Placental pericyte (primary cell): Measurements from ENCODE around the genes WFIKKN1, RPUSD1, CACNA1H, UNKL and CCDC154.

DNA sequence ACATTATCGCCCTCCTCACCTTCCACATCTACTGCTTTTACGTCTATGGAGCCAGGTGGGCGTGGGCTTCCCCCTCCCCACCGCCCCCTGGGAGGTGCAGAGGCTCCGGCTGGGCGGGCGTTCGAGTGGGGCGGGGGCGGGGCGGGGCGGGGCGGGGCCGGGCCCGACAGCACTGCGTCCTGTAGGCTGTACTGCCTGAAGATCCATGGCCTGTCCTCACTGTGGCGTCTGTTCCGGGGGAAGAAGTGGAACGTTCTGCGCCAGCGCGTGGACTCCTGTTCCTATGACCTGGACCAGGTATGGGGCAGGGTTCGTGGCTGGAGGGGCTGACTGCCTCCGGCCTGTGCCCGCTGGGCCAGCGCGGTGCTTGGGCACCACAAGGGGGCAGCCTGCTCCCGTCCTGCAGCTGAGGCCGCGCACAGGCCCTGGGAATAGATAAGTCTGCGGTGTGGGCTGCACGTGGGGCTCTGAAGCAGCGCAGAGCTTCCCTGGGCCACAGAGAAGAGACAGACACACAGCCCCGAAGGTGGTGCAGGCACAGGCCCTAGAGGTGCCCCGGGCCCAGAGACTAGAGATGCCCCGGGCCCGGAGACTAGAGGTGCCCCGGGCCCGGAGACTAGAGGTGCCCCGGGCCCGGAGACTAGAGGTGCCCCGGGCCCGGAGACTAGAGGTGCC, 9.3 kb downstream of the PIGQ start:
- CAGE, long polyA plus RNA, result no peak

DNA sequence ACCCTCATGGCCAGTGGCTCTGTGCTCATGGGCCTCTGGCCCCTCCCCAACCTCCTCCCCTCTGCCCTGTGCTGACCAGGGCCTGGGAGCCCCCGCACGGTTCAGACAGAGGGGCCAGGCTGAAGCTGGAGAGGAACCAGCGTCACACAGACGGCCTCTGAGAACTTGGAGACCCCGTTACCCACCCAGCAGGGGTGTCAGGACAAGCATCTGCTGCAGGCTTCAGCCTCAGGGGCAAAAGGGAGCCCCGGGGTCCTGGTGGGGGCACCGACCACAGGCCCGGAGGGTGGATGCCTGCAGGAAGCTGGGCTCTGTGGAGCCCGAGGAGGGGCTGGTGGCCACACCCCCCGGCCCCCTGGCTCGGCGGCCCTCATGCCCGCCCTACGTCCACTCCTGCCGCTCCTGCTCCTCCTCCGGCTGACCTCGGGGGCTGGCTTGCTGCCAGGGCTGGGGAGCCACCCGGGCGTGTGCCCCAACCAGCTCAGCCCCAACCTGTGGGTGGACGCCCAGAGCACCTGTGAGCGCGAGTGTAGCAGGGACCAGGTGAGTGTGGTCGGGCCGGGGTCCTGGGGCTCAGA, at the start of gene WFIKKN1:
Gene WFIKKN1, plus strand, starts transcription at position 104 of the 578 bp plus-strand sequence.
- CAGE, long polyA plus RNA, result no peak

DNA sequence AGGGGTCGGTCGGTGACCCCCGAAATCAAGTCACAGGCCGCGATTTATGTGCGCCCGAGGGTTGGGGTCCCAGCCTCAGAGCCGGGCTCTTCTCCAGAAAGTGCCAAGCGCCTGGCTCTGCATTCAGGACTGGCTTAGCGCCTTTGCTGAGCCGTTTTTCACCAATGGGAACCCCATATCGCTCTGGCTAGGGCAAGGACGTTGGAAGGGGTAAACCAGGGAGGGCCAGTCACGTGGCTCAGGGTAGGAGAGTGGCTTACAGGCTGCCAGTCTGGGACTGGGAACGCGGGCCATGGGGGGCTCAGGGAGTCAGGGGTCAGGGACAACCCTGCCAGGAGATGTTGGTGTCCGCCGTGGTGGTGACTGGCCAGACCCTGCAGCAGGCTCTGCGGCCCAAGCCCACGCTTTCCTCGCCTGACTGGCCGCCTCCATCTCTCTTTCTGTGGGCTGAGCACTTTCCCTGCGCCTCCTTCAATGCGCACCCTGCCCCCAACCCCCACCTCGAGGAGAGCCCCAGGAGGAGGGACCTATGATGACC, 1.4 kb upstream of the METTL26 start:
- CAGE, long polyA plus RNA, result no peak

- CAGE, long polyA plus RNA, result no peak
Observed at GRCh38 chr16:662434-662962, 5.4 kb upstream of the RHOT2 start.

- CAGE, long polyA plus RNA, result no peak
Observed at GRCh38 chr16:669987-670517, 2.1 kb downstream of the RHOT2 start.

DNA sequence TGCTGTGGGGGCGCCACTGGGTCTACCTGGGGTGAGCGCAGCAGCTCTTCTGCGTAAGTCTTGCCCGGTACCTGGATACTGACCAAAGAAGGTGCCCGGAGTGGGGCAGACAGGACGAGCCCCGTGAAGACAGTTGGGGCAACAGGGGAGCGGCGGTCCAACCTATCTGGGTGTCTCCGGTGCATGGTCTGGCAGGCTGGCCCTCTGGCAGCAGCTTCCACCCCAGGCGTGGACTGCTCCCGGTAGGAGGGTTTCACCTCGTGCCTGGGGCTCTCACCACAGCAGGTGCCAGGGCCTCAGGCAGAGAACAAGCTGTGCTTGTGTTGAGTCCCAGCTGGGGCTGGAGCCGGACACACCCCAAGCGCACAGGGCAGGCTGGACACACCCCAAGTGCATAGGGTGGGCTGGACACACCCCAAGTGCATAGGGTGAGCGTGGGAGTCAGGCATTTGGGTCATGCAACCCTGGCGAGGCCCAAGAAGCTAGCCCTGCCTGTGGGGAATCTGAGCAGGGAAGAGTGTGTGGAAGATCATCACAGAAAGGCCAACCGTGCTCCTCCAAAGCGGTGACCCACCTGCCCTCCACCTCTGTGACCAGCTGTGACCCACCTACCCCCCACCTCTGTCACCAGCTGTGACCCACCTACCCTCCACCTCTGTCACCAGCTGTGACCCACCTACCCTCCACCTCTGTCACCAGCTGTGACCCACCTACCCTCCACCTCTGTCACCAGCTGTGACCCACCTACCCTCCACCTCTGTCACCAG, 1.6 kb upstream of the FBXL16 start:
- CAGE, long polyA plus RNA, result no peak

DNA sequence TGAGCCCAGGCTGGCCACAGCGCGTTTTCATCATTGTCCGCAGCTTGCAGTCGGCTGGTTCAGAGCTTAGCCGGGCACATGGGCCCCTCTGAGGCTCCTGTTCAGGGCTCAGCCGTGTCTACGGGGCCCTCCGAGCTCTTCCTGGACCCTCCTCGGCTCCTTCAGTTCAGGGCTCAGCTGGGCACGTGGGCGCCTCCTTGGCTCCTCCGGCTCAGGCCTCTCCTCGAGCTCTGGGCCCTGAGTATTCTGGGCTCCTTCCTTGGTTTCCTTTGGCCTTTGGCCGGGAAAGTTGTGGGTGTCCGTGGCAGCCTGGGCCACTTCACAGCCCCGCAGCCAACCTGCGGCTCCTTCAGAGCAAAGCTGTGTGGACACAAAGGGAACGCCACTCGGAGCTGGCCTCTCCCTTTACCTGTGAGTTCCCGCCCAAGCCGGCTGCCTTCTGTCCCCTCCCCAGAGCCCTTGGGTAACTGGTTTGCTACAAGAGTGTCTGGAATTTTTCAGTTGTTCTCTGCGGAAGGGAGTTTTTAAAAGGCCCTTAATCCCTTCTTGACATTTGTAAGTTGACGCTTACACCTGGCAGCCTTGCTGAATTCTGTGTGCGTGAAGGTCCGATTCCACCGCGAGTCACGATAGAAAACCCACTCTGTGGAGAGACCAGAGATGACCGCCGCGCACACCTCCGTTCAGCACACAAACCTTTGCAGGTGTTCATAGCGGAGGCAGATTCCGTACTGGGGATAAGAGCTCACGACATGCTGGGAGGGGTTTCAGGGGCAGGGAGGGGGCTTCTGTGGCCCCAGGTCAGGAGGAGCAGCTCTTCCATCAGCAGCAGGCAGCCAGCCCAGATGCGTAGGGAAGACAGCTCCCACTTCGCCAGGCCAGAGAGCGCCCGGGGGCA, 993 bp upstream of the MSLN start:
- CAGE, long polyA plus RNA, result no peak

GRCh38 chr16:787826-788506, at the start of gene RPUSD1:
RPUSD1 (minus strand) TSS chr16:788381.
- CAGE, long polyA plus RNA, result no peak

GRCh38 chr16:855852-856502, 55.4 kb upstream of the GNG13 start:
- CAGE, long polyA plus RNA, result no peak

- CAGE, long polyA plus RNA, result no peak
Observed at GRCh38 chr16:865657-866327, 65.3 kb upstream of the GNG13 start.

DNA sequence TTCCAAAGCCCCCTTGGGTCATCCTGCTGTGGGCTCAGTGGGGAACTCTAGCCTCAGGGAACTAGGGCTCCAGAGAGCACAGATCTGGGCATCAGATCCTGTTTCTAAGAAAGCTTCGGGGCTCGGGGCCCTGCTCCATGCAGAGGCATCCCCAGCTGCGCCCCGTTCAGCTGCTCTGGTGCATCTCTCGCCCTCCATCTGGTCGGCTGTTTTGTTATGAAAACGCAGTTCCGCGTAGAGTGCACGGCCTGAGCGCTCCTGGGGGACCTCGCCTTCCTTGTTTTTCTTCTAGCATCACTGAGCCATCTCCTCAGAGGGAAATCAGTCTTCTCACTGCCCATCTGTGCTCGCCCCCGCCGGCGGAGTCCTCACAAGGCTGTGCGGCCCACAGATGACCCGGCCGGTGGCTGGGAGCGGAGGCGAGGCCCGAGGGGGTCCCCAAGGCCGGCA, 72.4 kb upstream of the GNG13 start:
- CAGE, long polyA plus RNA, result no peak

DNA sequence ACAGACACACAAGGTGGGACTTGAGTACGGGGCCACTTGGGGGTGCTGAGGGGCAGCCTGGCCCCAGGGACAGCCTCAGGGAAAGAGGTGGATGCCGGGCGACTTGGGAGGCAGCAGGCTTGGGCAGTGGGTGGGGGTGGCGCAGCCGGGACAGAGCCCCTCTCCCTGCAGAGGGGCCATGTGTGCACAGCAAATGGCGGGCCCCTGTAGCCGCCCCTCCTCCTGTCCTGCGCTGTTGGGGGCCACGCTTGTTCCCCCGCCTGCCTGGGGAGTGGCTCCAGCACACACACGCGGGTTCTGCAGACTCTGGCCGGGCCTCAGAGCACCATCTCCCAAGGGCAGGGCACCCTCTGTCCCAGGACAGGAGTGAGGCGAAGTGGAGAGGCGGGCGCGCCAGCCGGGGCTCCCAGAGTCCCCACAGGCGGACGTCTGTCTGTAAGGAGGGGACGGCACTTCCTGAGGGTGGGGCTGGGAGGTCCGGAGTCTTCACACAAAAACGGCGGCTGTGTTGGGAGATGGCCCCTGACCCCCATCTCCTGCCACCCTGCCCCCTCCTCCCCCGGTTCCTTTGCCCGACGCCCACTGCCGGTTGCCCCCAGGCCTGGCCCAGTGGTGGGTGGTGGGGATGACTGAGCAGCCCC, 5.8 kb downstream of the C1QTNF8 start:
- CAGE, long polyA plus RNA, result no peak

DNA sequence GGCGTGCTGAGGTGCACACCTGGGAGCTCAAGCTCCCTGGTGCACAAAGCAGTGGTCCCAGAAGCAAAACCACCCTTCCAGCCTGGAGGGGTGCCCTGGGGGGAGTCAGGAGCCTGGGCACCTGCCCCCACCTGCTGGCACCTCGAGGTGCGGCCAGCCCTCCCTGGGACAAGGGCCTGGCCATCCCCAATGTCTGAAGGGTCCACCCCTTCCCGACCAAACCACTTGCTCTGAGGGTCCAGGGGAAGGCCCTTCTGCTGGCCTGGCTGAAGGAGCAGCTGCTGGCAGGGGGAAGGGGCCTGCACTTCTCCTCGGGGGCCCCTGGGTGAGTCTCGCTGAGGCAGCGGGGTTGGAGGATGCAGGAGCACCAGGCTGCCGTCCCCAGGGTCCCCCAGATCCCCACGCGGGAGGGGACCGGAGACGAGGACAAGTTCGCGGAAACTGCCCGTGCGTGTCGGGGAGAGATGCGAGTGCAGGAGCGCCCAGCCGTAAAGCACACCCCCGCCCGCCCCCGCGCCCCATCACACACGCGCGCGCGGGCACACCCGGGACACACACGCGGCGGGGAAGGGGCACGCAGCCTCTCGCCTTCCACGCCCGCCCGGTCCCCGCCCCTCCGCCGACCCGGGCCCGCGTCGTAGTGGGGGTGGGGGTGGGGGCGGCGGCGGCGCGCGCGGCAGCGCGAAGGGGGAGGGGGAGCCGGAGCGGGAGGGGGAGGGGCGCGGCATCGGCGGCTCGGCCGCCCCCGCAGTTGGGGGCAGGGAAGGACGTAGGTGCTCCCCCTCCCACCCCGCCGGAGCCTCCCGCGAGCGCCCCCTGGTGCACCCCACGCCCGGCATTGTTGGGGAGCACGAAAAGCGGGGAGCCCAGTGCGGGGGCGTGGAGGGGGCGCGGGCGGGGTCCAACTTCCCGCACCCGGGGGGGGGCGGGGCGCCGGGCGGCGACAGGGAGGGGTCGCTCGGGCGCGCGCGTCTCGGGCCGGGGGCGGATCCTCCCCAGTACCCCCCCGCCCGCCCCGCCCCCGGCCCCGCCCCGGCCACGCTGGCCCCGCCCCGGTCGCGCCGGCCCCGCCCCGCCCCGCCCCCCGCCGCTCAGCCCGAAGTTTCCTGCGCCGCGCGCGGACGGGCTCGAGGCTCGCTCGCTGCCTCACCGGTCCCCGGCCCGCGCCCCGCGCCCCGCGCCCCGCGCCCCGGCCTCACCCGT, at the start of gene CACNA1H:
Gene CACNA1H, plus strand, starts transcription at position 1,094 of the 1,203 bp plus-strand sequence.
- CAGE, long polyA plus RNA, result no peak

DNA sequence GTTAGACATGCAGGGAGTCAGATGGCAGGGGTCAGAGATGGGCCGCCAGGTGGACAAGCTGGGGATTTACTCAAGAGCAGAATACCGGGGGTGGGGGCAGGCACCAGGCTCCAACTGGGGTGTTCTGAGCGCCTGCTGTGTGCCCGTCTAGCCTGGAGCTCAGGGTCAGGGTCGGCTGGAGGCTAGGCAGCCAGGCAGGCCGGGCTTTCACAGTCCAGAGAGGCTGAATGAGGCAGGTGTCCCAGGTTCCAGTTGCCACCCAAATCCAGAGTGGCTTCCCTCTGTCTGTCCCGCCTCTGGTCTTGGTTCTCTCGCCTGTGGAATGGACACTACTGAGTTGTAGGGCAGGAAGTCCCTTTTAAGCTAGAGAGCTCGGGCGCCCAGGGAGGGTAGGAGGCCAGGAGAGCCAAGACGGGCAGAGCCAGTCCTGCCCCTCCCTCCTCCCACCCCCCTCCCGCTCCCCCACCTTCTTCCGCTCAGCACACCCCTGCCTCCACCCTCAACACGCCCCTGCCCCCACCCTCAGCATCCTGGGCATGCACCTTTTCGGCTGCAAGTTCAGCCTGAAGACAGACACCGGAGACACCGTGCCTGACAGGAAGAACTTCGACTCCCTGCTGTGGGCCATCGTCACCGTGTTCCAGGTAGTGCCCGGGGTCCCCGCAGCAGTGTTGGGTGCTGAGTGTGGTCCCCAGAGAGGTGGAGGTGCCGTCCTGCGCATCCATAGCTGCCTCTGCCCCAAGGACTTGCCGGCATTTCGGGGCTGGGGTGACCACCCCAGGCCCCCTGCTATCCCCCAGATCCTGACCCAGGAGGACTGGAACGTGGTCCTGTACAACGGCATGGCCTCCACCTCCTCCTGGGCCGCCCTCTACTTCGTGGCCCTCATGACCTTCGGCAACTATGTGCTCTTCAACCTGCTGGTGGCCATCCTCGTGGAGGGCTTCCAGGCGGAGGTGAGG, 18.3 kb downstream of the TPSG1 start:
- CAGE, long polyA plus RNA, result no peak

DNA sequence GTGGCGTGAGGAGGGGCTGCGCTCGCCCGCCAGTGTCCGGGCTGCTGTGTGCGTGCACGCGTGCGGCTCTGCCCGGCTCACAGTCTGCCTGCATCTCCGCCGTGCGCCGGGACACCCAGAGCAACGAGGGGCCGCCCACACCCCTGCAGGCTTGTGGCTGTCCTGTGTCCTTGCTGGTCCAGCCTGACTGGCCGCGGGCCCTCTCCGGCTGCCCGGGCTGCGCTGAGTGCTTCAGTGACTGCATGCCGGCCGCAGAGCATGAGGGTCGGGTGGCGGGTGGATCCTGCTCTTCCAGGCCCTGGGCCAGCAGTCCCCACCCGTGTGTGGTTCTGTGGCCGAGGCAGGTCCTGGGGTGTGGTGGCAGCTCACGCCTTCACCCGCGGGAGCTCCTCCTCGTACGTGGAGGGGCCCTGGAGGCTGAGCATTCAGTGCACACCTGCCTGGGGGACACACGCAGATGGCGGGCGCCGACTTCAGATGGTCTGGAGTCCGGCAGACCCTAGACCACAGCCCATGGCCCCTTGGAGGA, 12.3 kb downstream of the TPSG1 start:
- CAGE, long polyA plus RNA, result no peak

DNA sequence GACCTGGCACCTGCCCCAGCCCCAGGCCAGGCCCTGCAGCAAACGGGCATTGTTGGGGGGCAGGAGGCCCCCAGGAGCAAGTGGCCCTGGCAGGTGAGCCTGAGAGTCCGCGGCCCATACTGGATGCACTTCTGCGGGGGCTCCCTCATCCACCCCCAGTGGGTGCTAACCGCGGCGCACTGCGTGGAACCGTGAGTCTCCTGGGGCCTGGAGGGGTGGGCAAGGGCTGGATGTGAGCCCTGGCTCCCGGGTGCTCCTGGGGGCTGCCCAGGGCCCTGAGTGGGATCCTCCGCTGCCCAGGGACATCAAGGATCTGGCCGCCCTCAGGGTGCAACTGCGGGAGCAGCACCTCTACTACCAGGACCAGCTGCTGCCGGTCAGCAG, 620 bp downstream of the TPSD1 start:
- CAGE, long polyA plus RNA, result no peak

DNA sequence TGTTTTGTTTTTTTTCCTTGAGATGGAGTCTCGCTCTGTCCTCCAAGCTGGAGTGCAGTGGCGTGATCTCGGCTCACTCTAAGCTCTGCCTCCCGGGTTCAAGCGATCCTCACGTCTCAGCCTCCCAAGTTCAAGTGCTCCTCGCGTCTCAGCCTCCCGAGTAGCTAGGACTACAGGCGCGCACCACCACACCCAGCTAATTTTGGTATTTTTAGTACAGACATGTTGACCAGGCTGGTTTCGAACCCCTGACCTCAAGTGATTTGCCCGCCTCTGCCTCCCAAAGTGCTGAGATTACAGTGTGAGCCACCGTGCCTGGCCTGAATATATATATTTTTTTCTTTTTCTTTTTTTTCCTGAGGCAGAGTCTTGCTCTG, 18.3 kb downstream of the UNKL start:
- CAGE, long polyA plus RNA, result no peak

- CAGE, long polyA plus RNA, result no peak
Observed at GRCh38 chr16:1402018-1402411, 12.5 kb downstream of the UNKL start.

- CAGE, long polyA plus RNA, result no peak
Observed at GRCh38 chr16:1414308-1415383, at the start of gene UNKL. UNKL (minus strand) TSS chr16:1414704.

DNA sequence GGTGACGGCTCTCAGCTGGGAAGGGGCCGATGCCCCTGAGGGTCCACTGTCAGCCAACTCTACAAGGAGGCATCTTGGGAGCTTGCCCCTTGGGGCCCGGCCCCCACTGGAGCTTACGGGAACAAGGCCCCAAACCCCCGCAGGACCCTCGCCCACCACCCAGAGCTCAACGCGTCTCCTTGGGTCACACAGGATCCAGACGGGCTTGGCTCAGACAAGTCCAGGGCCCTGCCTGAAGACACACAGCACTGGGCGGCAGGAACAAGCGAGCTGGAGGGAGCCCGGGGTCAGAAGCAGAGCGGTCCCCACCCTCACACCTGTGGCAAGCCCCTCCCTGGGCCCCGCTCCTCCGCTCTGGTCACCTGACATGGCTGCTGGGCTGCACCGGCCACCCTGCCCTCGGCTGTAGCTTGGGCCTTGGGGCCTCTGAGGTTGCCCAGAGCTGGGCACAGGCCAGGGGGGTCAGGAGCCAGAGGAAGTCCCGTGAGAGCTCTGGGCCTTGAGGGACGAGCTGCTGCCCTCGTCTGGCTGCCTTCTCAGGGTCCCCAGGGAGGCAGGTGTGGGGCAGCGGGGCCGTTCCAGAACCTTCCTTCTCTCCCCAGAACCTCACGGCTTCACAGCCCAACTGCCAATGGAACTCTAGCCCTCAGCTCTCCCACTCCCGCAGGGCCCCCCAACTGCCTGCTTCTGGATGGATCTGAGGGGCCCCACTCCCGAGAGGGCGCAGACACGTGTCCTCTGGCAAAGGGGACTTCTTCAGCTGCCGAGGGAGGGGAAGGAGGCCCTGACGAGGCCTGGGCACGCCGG, at the start of gene CCDC154:
Gene CCDC154, minus strand, starts transcription at position 603 of the 807 bp plus-strand sequence.
- CAGE, long polyA plus RNA, result no peak